Right cardiac atrium (tissue), 1 donor: ENCODE measurements around the genes ARL6 and CMSS1.

DNA sequence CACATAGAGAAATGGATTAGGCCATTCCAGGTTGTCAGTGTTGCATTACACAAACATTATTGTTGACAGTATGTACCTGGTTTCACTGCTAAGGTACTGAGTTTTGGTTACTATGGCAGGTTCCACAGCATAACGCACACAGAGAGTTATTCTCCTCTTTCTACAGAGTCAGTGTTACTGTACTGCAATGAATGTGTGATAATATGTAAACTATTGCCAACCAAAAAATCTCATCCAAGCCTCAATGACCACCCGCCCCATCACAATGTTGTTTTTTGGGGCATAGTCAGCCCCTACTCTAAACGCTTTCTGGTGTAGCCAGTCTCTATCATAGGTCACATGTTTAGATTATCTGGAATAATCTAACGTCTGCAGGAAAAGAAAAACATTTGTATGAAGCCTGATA is 1331.6 kb upstream of the GBE1 start:
- PRO-cap, result no peak

- PRO-cap, result no peak
Measured at GRCh38 chr3:86987077-86987833, 3.7 kb downstream of the VGLL3 start.

GRCh38 chr3:86990132-86990797 is 684 bp downstream of the VGLL3 start:
- PRO-cap, result no peak

DNA sequence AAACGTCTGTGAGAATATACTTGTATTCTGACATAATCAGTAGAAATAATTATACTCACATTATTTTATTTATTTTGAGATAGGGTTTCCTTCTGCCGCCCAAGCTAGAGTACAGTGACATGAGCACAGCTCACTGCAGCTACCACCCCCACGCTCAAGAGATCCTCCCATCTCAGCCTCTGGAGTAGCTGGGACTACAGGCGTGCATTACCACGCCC is 830 bp upstream of the VGLL3 start:
- PRO-cap, result no peak

DNA sequence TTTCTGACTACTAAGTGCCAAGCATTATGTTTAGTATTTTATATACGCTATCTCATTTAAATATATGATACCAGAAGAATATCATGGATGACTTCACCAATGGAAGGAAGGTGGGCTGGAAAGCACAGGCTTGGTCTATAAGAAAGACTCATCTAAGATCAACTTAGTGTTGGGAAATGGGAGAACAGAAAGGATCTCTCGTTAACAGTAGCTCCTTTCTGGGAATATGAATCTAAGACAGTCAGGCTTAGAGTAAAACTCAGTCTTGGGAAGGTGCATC is 1.1 kb upstream of the HTR1F start:
- PRO-cap, result no peak

- PRO-cap, result no peak
Measured at GRCh38 chr3:88150701-88151234, 1.0 kb downstream of the C3orf38 start.

DNA sequence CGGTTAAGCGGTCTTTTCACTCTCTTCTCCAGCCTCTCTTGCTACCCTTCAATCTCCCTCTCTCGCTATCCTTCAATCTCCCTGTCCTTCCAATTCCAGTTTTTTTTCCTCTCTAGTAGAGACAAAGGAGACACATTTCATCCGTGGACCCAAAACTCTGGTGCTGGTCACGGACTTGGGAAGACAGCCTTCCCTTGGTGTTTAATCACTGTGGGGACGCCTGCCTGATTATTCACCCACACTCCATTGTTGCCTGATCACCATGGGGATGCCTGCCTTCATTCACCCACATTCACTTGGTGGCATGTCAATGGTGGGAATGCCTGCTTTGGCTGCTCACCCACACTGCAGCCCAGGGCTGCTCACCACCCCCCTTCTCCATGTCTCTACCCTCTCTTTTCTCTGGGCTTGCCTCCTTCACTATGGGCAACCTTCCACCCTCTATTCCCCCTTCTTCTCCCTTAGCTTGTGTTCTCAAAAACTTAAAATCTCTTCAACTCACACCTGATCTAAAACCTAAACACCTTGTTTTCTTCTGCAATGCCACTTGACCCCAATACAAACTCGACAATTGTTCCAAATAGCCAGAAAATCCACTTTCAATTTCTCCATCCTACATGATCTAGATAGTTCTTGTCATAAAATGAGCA is 35.0 kb downstream of the PROS1 start:
- PRO-cap, result no peak

DNA sequence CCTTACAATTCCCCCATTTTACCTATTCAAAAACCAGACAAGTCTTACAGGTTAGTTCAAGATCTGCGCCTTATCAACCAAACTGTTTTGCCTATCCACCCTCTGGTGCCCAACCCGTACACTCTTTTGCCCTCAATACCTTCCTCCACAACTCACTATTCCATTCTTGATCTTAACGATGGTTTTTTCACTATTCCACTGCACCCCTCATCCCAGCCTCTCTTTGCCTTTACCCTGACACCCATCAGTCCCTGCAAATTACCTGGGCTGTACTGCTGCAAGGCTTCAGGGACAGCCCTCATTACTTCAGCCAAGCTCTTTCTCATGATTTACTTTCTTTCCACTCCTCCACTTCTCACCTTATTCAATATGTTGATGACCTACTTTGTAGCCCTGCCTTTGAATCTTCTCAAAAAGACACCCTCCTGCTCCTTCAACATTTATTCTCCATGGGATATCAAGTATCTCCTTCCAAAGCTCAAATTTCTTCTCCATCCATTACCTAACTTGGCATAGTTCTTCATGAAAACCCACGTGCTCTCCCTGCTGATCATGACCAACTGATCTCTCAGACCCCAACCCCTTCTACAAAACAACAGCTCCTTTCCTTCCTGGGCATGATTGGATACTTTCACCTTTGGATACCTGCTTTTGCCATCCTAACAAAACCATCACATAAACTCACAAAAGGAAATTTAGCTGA is 32.7 kb downstream of the PROS1 start:
- PRO-cap, result no peak

DNA sequence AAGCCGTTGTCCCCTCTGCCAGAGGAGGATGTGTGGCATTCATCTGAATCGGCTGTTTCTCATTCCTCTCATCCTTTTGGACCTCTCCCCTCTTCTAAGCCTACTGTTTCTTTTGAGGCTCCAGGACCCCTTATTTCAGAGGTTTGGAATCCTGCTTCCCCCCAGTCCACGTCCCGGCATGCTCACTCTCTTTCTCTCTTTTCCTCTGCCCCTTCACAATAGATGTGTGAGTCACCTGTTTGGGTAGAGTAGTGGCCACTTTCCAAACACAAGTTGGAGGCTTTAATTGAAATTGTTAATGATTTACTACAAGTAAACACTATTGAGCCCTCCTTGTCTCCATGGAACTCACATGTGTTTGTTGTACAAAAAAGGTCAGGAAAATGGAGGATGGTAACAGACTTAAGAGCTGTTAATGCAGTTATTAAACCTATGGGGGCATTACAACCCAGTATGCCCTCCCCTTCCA is 585.9 kb downstream of the NSUN3 start:
- PRO-cap, result no peak

DNA sequence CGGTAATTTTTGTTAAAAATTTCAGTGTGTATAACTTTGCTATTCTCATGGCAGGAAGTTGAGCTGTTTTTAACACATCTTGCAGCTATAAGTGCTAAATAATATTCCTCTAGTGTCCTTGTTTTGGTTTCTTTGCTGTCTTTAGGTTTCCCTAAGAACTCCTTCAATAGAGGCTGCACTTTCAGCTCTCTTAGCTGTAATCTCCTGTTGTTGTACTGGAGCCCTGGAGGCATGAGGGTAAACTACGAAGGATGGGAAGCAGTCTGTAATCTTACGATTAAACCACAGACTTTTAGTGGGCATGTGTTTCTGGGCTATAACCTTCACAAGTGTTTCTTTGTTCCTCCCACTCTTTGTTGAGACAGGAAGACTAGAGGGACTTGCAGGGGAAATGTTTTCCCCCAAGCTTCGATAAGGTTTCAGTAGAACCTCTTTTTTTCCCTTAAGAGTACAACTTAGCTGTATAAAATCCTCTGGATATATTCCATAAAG is 1058.0 kb downstream of the NSUN3 start:
- PRO-cap, result no peak

DNA sequence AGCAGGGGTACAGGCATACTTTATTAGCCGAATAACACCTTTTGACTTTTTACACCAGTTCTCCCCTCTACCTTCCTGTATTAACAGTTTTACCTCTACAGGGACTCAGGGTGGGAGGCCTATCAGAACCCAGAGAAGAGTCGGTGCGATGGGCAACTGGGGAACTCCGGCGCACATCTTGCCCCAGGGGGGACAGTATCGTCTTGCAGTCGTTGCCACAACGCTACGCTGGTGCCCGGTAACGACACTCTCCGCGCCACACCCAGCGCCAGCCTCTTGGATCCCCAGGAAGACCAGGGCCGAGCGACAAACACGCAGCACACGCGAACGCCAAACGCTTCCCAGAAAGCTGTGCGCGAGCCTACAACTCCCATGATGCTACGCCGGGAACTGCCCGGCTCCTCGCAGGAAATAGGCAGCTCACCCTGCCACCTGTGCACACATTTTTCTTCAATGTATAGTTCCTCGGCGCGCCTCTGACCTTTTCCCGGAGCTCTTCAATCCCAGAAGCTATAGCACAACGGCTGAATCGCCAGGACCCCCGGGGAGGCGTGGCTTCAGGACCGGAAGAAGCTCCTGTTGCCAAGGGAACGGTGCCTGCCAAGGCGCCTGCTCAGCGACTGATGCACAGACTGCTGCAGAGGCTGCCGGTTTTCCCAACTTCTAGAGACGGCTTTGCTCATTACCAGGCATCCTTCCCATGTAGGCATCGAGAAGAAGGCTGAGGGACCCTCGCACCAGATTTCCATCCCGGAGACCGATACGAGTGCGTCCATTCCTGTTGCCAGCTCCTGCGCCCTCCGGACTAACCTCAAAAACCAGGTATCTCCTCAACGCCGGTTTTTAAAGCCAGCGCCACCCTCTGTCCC is at the start of gene ARL6:
Gene ARL6, plus strand, starts transcription at position 603 of the 869 bp plus-strand sequence.
- PRO-cap, result bidirectional peak, plus-strand start at position 389 of the sequence, minus-strand start at position 336 of the sequence; bidirectional peak, plus-strand start at position 587 of the sequence, minus-strand start at position 553 of the sequence

DNA sequence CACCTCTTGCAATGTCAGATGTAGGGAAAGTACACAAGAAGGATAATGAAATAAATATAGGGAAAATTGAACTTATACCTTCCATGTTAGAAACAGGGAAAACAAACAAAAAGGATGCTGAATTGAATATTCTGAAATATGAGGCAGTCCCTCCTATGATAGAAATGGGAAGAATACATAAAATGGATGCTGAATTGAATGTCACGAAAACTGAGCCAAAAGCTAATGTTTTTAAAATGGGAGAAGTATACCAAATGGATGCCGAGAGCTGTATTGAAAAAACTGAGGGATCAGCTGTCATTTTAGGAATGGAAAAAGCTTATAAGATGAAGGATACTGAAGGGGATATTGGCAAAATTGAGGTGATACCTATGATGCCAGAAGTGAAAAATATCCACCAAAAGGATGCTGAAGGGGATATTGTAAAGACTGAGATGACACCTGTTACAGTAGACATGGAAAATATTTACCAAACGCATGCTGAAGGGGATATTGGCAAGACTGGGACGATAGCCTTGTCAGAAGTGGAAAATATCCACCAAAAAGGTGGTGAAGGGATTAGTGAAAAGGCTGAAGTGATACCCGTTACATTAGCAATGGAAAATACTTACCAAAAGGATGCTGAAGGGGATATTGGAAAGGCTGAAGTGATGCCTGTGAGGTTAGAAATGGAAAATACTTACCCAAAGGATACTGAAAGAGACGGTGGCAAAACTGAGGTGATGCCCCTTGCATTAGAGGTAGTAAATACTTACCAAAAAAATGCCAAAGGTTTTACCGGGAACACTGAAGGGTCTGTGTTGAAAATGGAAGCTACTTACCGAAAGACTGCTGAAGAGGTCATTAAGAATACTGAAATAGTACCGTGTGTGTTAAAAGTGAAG is 54.2 kb downstream of the CRYBG3 start:
- PRO-cap, result no peak

- PRO-cap, result bidirectional peak, plus-strand start at chr3:98732266, minus-strand start at chr3:98732230; bidirectional peak, plus-strand start at chr3:98732504, minus-strand start at chr3:98732393; bidirectional peak, plus-strand start at chr3:98732701, minus-strand start at chr3:98732706
Measured at GRCh38 chr3:98731899-98733013, 30.9 kb upstream of the ST3GAL6 start.

DNA sequence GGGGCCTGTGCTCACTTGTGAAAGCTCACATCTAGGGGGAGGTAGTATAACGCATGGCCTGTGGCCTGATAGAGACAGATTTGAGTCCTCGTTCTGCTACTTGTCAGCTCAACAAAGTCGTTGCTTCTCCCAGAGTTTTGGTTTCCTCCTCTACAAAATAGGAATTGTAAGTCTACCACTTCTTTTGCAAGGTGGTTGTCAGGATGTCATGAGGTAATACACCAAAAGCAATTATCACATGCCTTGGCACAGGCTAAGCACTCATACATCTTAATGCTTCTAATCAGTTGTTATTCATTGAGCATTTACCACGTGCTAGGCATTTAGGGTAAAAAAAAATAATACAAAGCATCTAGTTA is 1.4 kb downstream of the ST3GAL6 start:
- PRO-cap, result no peak

DNA sequence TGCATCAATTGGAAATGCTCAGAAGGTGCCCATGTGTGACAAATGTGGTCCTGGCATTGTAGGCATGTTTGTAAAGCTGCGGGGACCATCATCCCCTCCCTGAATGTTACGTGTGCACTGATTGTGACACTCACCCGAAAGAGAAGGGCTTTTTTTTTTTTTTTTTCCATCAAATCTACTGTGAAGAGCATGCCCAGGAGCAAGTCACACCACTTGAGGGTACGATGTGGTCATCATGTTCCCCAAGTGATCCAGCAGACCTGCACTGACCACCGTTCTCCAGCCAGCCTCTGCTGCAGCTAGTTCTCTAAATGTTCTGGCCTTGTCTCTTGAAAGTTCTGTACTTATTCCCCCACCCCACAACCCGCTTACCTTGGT is 19.8 kb downstream of the ST3GAL6 start:
- PRO-cap, result no peak

GRCh38 chr3:99674044-99674925 is 35.9 kb downstream of the COL8A1 start:
- PRO-cap, result no peak

GRCh38 chr3:99817641-99818566 is at the start of gene CMSS1:
CMSS1 (plus strand) TSS chr3:99817862.
- PRO-cap, result bidirectional peak, plus-strand start at chr3:99817862, minus-strand start at chr3:99817579

DNA sequence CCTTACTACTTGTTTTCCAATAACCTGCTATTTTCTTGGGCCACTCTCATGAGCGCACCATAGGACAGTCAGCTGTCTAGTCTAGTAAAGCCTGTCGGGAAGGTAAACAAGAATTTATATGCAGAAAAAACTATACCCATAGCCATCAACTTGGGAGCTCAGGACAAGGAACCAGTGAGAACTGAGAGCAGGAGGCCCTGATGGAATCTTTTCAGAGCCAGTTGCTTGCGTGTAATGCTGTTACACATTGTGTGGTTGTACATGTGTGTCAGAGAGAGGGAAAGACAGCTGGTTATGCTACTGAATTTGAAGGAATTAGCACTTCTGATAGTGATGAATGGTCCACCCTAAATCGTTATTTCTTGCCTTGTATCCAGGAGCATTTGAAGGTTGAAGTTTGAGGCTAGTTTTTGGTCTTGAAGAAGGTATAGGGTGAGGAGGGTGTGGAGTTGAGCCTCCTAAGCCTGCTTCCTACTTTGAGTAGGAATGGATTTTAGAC is 36.1 kb downstream of the CMSS1 start:
- PRO-cap, result no peak

DNA sequence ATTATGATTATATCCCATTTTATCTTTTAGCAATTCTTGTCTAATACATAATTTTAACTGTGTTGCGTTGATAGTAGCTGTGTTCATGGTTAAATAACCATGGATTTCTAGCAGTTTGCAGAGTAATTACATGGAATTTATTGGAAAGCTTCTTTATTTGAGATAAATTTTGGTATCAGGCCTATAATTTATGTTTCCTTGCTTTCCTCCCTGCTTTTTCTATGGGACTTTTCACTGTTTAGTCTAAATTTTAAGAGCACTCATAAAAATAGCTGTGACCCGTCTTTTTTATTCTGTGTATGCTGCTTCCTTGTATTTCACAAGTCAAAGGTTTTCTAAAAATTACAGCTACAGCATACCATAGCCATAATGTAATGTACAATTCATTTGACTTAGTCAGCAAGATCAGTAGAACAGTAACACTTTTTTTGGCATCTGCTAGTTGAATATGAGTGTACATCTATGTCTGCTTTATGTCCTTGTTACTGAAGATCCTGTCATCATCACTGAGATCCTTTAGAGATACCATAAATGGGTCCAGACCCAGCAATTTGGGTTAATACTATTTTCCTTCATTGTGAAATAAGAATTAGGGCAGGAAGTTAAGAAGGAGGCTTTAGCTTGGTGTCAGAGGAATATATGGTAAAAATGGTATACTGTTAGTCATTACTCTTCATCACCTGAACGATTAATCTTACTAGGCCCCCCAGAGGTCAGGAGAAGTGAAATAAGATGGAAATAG is 42.1 kb downstream of the CMSS1 start:
- PRO-cap, result no peak

- PRO-cap, result no peak
Measured at GRCh38 chr3:99874770-99875051, 57.0 kb downstream of the CMSS1 start.